Subcutaneous preadipocyte (primary cell): ENCODE data around the genes ACO2 and PMM1.

DNA sequence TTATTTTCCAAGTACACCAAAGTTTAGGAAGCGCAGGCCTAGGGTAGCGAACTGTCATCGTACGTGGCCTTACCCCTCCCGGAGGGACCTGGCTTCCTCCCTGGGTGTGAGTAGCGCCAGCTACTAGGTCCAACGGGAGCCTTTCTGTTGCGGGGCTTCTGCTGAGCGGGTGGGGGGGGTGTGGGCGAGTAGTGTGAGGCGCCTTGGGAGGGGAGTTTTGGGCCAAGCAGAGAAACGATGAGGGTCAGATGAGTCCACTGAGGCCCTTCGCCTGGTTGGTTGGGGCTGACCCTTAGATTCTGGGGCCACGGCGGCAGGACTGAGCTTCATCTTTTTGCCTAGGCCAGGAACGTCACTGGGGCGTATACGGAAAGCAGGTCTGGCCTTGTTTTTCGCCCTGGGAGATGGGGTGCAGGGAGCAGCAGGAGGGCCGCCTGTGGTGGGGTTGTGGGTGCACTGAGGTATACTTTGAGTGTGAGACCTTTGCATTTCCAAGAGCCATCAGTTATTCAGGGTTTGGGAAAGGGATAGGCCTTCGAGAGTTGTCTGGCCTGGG, 948 bp downstream of the TEF start:
- CAGE, long polyA plus RNA, result no peak

DNA sequence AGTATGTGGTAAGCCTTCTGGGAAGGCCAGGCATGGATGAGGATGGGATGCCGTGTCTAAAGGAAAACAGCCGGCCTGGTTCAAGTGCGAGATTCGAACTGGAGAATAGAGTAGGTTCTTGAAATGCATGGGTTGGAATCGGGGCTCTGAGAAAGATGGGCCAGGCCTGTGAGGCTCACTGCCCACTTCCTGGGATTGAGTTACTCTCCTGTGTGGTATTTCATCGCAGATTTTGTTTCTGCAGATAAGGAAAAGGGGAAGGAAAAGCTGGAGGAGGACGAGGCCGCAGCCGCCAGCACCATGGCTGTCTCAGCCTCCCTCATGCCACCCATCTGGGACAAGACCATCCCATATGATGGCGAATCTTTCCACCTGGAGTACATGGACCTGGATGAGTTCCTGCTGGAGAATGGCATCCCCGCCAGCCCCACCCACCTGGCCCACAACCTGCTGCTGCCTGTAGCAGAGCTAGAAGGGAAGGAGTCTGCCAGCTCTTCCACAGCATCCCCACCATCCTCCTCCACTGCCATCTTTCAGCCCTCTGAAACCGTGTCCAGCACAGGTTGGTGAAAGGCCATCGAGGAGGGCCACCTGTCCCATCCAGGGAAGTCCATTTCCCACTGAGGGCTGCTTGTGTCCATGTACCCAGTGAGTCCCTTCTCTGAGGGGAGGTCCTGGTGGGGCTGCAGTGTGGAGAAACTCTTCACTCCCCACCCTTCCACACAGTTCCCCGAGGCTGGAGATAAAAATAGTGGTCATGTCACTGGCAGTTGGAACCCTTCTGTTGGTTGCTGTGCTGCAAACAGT, 5.6 kb downstream of the TEF start:
- CAGE, long polyA plus RNA, result no peak

GRCh38 chr22:41393747-41394278, 12.1 kb downstream of the TEF start:
- CAGE, long polyA plus RNA, result no peak

DNA sequence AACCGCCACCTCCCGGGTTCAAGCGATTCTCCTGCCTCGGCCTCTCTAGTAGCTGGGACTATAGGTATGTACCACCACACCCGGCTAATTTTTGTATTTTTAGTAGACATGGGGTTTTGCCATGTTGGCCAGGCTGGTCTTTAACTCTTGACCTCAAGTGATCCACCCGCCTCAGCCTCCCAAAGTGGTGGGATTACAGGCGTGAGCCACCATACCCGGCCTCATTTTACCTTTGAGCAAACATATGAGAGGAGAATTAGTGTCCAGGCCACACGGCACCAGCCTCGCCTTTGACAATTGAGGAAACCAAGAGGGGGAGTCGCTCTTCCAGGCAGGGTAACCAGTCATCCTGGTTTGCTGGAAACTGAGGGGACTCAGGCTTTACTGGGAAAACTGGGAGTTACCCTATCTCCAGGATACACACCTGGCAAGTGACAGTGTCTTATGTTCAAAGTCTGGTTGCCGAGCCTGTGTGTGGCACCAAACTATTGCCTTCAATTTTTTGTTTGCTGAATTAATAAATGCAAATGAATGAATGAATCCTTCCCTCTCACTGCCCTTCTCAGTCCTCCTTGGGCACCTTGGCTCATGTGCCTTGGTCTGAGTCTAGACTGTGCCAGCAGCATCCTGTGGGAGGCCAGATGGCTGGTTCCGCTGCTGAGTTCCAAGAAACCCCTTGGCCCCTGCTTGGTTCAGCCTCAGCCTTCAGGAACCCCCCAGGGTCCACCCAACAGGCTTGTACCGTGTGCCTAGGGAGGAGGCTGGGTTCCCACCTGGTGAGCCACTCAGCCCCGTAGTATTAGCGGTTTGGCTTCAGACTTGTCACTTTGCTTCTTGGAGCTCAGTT, 31.2 kb downstream of the TOB2 start:
- CAGE, long polyA plus RNA, result no peak

DNA sequence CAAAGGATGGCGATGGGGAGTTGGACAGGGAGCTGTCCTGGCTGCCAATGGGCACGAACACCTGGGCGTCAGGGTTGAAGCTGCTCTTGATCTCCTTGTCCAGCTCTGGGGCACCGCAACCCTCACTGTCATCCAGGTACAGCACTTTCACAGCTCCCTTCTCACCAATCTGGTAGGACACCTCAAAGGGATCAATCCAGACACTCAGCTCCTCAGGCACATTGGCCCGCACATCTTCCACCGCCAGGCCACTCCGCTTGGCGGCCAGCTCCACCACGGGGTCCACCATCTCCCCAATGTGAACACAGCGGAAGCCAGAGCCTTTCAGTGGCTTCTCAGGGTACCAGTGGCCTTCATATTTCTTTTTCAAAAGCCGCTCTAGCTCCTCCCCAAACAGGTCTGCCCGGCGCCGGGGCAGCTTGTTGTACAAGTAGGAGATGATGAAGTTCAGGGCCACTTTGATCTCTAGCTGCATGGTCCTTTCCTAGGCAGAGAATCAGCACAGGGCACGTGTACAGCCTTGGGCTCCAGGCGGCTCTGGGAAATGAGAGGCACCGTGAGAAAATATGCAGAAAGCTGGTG, 9.6 kb downstream of the TOB2 start:
- CAGE, long polyA plus RNA, result no peak

GRCh38 chr22:41468933-41469748, at the start of gene ACO2:
ACO2 (plus strand) TSS chr22:41469117.
- CAGE, long polyA plus RNA, result start-site peak on the plus strand at chr22:41469117-41469142, 240 and 327 reads in 2 replicates

DNA sequence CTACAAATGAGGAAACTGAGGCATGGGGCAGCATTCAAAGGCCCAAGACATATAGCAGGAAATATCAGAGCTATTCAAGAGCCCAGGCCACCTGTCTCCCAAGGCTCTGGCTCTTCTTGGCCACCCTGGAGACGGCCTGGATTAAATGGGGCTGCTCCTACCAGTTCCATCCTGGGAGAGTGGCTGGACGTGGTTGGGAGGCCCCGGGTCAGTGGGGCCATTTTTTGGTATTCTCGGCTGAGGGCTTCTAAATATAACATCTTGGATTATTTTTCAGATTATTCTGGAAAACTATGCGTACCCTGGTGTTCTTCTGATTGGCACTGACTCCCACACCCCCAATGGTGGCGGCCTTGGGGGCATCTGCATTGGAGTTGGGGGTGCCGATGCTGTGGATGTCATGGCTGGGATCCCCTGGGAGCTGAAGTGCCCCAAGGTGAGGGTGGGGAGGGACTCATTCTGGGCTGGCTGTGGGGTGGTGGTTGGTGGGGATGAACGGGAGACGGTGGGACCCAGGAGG, 29.1 kb downstream of the POLR3H start:
- CAGE, long polyA plus RNA, result no peak

- CAGE, long polyA plus RNA, result no peak
These were observed at the start of gene PMM1 for GRCh38 chr22:41589668-41590433. PMM1 (minus strand) TSS chr22:41589840.

- CAGE, long polyA plus RNA, result no peak
These were observed 7.4 kb downstream of the DESI1 start for GRCh38 chr22:41613389-41613981.

DNA sequence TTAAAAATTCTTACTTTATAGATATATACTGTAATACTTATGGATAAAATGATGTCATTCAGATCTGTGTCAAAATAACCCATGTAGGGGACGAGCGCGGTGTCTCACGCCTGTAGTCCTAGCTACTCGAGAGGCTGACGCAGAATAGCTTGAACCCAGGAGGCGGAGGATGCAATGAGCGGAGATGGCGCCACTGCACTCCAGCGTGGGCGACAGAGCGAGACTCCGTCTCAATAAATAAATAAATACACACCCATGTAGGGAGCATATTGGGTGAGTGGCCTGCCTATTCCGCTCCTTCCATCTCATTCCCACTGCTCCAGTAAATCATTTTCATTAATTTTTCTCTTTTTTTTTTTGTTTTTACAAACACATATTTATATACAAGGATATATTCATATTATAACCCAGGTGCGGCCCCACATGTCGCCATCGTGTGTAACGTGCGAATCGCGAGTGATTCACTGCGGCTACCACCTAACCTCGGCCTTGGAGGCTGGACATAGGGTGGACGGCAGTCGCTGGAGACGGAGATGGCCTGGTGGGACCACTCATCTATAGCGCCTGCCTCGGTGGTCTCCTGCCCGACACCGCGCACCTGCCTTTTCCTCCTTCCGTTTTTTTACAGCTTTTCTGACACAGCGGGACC, 6.9 kb downstream of the SNU13 start:
- CAGE, long polyA plus RNA, result no peak

DNA sequence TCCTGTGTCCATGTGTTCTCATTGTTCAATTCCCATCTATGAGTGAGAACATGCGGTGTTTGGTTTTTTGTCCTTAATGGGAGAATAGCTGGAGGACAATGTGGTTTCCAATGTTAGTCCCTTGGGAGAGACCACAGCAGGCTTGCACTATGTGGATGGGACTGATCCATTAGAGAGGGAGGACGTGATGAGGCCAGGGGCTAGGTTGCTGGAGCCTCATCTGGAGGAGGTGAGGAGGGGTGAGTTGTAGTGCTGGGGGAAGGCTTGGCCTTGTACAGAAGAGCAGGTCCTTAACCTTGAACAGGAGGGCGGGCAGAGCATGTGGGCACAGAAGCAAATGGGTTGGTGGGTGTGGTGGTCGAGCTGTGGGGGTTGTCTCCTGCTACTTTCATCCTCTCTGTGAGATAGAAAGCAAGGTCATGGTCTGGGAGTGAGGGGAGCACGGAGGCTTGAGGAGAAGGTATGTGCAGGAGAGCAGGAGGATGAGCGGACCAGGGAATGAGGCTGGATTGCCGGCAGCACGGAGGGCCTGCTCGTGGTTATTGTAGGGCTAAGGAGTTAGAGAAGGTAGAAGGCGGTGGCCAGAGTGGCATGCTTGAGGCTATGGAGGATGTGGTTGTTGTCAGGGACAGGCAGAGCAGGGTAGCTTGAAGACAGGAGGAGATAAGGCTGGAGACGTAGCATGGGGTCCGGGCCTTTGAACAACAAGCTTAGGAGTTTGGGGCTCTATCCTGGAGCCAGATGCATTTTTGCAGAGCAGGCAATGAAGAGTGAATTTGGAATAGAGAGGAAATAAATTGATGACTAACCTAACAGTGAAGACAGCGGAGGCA, 11.2 kb upstream of the SREBF2 start:
- CAGE, long polyA plus RNA, result no peak

- CAGE, long polyA plus RNA, result no peak
These were observed 38.0 kb downstream of the SREBF2 start for GRCh38 chr22:41870821-41871352.

GRCh38 chr22:41904547-41905517, 10.0 kb downstream of the SHISA8 start:
- CAGE, long polyA plus RNA, result no peak

DNA sequence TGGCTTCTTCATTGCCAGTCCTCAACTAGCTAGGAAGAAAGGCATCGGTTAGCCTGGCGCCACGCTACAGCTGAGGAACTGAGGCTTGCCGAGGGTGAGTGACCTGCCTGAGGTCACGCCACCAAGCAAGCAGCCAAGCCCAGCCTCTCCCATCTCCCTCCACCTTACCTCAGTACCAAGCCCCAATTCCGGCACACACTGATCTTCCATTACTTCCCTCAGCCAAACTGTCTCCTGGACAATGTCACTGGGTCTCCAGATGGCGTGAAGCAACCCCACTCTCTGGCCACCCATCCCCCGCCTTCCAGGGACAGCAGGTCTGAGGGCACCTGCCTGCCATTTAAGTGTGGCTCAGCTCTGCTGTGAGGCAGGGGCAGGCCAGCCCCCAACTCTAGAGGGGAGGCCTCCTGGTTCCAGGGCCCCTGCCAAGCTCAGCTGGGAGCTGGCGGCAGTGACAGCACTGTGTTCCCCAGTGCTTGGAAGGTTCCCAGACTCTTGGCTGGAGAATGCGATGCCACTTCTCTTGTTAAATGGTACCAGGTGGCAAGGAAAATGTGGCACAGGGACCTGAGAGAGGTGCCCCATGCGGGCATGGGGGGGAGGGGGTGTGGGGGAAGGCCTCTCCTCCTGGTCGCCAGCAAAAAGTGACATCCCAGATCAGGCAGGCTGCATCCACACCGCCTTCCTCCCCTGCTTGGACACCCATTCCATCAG, 8.2 kb upstream of the TNFRSF13C start:
- CAGE, long polyA plus RNA, result no peak

DNA sequence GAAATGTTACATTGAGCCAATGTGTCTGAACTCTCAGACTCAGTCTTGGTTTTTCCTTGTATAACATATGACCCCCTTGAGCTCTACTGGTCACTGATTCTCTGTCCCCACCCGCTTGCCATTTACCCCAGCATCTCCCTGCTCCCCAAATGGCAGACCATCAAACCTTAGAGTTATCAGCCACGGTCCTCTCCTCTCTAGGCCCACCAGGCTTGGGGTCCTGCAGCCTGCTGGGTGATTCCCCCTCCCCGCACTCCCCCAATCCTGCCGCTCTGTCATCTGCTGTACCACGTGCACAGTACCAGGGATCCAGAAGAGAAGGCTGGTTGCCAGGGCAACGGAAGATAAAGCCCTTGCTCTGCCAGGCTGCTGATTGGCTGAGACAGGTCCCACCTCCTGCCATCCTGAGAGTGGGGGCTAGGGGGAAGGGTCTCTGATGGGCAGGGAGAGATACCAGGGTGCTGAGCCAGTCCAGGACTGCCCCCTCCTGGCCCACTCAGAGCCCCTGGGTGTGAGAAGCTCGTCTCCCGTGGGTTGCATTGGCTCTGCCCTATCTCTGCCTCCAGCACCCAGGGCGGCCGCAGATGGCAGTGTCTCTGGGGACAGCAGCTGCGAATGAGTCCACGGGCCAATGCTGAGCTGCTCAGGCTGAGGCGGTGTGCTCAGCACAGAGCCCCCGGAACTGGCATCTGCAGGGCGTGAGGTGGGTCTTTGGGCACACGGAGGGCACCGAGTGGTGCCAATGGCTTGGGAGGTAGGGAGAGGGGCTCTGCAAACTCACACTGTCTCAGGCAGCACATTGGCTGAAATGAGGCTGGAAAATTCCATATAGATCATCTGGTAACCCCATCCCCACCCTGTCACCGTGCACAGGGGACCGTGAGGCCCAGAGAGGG, 5.0 kb upstream of the CENPM start:
- CAGE, long polyA plus RNA, result no peak

DNA sequence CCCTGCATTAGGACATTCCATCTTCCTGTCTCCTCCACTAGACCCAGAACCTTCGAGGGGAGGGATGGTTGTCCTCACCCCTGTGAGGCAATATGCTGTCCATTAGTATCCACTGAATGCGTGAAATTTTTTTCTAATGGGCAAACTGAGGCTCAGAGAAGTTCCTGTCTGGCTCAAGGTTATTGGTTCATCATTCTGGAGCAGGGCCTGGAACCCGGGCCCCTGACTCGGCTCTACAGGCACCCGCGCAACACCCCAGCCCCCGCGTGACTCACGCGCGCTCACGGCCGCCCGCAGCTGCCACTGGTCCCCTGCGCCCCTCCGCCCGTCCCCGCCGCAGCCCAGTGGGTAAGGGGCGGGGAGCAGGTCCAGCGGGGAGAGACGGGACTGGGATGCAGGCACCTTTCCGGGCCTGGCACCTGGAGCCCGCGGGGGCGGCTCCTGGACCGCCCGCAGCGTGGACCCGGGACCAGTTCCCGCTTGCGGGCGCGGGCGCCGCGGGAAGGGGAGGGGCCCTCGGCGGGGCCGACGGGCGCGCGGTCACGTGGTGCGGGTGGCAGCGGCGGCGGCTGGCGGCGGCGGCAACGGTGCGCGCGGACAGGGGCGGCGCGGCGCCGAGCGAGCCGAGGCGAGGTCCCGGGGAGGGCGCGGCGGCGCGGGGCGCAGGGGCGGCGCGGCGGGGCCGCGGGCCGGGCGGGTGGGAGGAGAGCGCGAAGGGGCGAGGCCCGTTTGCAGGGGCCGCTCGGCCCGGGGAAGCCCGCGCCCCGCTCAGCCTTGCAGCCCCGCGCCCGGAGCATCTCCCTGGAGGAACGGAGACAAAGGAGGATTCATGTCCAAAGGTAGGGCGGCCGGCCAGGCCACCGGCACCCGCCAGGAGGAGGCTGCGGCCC, 7.2 kb downstream of the SEPTIN3 start:
- CAGE, long polyA plus RNA, result no peak

GRCh38 chr22:42298748-42299146, 28.3 kb upstream of the TCF20 start:
- CAGE, long polyA plus RNA, result no peak

- CAGE, long polyA plus RNA, result no peak
These were observed 33.6 kb upstream of the TCF20 start for GRCh38 chr22:42304095-42304503.

- CAGE, long polyA plus RNA, result no peak
These were observed 68.0 kb upstream of the TCF20 start for GRCh38 chr22:42338453-42338803.

DNA sequence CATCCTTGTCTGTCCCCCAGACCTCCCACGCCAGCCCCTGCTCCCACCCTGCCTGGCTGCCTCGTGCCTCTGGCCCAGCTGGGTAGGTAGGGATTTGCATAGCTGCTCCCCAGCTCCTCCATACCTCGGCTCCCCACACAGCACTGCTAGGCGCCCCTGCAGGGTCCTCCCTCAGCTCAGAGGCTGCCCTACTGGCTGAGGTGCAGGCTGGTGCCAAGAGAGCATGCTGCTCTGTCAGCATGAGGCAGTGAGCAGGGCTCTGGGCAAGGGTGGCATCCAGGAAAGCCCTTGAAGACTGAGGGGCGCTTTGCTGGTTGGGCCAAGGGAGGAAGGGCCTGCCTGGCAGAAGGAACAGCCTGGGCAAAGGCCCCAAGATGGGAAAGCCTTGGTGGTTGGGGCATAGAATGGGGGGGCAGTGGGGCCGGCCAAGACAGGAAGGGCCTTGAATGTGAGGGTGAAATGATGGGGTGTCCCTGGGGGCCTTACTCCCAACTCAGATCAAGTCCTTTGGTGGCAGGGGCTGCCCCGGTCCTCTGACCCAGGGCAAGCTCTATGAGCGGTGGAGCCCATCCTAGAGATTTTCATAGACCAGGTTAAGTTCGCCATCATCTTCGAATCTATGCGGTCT, 47.5 kb downstream of the NFAM1 start:
- CAGE, long polyA plus RNA, result no peak